Epidermal melanocyte (primary cell): Measurements from ENCODE around the genes ELMOD2, TBC1D9 and INPP4B.

- RRBS: no CpG with 5 or more reads among the region's 1 CpG
Measured at GRCh38 chr4:140004983-140005343, 149.0 kb downstream of the MAML3 start.

GRCh38 chr4:140027002-140027891 is 126.7 kb downstream of the MAML3 start:
- RRBS: no CpG with 5 or more reads among the region's 9 CpGs

DNA sequence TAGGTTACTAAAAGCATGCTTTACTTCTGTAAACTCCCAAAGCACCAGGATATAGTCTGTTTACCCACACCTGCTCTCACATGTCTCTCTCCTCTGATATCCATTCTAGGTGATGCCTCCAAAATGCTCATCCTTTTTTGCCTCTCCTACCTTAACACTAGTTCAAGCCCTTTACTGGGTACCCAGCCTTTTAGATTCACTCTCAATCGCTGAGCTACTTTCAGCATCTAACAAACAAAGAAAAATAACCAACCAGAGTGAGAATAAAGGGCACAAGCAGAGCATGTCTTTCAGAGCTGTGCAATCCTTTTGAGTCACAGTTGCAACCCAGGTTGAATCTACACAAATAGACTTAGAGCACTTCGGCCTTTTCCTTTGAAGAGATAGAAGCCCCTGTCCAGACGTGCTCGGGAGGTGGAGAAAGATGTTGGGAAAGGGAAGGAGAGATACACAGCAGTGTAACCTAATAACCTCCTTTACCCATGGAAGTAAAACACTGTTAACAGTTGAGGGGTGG is 9.2 kb downstream of the MAML3 start:
- RRBS: no CpG with 5 or more reads among the region's 4 CpGs

GRCh38 chr4:140413482-140413830 is 14.0 kb downstream of the CLGN start:
- RRBS: no CpG with 5 or more reads among the region's 23 CpGs

- RRBS: 2% methylated on average over 22 of the region's 84 CpGs
Measured at GRCh38 chr4:140523646-140524888, at the start of gene ELMOD2. ELMOD2 (plus strand) TSS chr4:140524168.

GRCh38 chr4:140719471-140720133 is 36.6 kb downstream of the TBC1D9 start:
- RRBS: no CpG with 5 or more reads among the region's 4 CpGs

GRCh38 chr4:140756260-140757449 is at the start of gene TBC1D9:
TBC1D9 (minus strand) TSS chr4:140756385.
- RRBS: 2% methylated on average over 34 of the region's 89 CpGs

GRCh38 chr4:140994055-140994404 is 139.2 kb downstream of the RNF150 start:
- RRBS: no CpG with 5 or more reads among the region's 1 CpG

DNA sequence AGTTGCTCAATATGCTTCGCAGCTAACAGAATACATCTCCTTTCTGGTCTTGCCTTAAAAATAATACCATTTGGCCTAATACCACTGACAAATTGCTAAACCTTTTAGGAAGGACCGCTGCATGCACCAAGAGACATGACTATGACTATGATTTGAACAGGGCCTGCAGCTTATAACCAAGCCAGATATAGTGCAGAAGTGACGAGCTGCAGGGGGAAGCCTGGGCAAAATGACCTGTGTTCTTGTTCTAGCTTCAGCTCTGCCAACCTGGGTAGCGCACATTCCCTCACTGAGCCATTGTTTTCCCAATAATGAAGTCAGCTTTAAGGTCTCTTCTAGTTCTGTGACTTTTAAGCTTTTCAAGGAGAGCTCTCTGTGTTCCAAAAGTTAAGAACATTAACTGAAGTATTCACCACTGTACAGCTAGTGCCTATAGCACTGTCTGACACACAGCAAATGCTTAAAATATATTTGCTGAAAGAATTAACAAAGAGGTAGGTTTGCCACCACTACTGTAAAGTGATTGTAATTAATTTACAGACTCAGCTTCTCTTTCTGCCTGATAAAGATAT is 130.7 kb downstream of the RNF150 start:
- RRBS: no CpG with 5 or more reads among the region's 4 CpGs

- RRBS: no CpG with 5 or more reads among the region's 28 CpGs
Measured at GRCh38 chr4:141333425-141334234, 112.9 kb downstream of the ZNF330 start.

DNA sequence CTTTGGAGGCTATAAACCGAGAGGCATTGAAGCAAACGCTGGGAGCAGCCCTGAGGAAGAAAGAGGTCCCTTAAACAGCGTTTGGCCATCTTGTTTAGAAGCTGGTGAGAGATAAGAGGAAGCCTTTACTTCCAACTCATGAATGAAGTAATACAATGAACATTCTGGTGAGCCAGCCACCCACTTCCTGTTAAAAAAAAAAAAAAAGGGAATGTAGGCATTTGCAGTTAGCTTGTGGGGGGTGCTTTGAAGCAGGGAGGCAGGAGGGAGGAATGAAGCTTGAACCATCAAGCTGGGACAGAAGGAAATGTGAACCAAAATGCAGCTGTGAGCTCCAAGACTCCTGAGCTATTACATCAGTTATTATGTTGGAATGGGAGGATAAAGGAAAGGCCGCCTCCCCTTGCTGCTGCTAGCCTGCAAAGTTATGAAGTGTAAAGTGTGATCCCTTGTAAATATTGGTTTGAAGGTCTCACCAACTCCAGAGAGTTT is 132.5 kb downstream of the ZNF330 start:
- RRBS: no CpG with 5 or more reads among the region's 4 CpGs

DNA sequence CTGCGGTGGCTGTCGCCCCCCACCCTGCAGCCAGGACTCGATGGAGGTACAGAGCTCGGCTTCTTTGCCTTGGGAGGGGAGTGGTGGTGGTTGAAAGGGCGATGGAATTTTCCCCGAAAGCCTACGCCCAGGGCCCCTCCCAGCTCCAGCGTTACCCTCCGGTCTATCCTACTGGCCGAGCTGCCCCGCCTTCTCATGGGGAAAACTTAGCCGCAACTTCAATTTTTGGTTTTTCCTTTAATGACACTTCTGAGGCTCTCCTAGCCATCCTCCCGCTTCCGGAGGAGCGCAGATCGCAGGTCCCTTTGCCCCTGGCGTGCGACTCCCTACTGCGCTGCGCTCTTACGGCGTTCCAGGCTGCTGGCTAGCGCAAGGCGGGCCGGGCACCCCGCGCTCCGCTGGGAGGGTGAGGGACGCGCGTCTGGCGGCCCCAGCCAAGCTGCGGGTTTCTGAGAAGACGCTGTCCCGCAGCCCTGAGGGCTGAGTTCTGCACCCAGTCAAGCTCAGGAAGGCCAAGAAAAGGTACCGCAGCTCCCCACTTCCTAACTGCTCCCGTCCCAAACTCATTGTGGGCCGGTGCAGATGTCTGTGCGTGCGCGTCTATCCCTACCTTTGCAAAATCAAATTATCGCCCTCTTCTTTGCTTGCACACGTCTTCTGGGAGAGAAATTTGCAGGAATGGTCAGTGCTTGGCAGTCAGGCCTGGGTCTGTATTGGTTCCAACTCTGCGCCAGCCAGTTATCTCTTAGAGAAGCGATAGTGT is 501 bp downstream of the IL15 start:
- RRBS: 6% methylated on average over 8 of the region's 45 CpGs

GRCh38 chr4:142265643-142265947 is 580.5 kb downstream of the INPP4B start:
- RRBS: no CpG with 5 or more reads among the region's 1 CpG

- RRBS: no CpG with 5 or more reads among the region's 8 CpGs
Measured at GRCh38 chr4:142406731-142407659, 439.1 kb downstream of the INPP4B start.

DNA sequence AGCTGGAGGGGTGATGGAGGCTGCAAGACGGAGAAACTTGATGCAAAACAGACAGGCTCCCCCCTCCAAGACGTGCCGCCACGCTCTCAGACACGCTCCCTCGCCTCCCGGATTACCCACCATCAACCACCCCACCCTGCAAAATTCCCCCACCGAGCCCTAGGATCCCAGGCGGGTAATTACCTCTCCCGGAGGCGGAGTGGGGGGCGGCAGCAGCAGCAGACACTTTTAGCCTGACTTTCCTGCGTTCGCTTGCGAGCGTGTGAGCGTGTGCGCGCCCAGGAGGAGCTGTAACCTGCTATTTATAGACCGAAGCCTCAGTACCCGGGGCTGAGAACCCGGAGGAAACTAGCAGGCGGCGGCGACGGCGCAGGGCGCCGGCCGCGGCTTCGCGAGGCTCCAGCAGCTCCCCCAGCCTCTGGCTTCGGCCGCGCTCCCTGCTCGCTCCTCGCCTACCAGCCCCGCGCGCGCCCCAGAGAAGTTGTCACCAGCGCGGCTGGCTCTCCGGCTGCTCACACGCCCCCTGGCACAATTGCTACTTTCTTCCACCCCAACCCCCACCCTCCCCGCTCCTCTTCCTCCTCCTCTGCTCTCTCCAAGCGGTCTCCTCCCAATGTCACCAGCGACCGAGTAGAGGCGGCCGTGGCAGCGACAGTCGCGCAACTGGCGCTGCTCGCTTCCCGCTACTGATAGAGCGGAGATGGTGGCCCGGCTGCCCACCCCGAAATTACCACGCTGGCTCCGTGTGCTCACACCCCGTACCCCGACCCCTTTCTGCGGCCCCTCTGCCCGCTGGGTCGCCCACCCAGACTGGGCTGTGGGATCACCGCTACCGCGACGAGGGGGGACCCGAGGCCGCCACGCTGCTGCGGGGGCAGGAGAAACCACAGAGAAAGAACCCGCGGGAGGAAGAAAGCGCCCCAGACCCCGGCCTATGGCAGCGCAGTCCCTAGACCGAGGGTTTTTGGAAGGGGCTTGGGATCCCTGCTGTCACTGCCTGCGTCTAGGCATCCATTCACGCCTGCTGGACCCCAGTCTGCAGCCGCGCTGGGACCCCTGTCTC is at the start of gene INPP4B:
Gene INPP4B (minus strand): TSS at position 276 of the 1,063 bp plus-strand sequence.
- RRBS: 4% methylated on average over 14 of the region's 86 CpGs

DNA sequence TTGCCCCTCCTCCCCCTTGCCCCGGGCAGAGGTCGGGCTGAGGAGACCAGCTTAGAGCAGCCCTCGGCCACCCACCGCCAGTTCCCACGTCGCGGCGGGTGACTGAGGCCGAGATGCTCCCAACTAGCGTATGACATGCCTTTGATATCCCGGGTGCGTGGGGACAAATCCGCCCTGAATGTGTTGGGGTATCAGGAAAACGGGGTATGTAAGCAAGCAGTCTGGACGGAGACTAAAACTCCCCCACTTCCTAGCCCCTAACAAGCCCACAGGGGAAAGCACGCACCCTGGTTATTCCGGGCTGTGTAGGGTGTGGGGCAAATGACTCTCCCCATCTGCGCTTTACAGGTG is 963 bp upstream of the INPP4B start:
- RRBS: 10% methylated on average over 4 of the region's 18 CpGs

GRCh38 chr4:142912786-142913348 is 66.8 kb upstream of the INPP4B start:
- RRBS: no CpG with 5 or more reads among the region's 4 CpGs

DNA sequence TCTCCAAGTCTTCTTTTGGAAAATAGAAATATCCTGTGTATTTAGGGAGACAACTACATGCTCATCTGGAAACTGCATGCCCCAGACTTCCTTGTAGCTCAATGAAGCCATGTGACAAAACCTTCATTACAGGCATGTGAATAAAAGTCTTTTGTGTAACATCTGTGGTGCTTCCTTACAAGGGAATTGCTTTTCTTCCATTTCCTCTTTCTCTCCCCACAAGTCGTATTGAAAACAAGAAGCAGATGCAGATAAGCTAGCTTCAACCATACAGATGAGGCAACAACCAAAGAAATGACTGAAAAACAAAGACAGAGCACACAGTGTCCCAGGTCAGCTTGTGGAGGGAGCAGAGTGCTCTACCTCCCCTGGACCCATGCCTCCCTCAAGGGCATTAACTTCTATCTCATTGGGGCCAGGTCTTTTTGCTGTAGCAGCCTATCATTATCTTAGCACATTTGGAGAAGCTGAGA is 115.8 kb upstream of the INPP4B start:
- RRBS: no CpG with 5 or more reads among the region's 1 CpG